Frontal cortex (tissue), 2 donors: ENCODE measurements around the genes SLC43A3, TIMM10, OR5B17 and OR5B21.

- RAMPAGE, long total RNA = no peak
These were observed 35.7 kb downstream of the TNKS1BP1 start for GRCh38 chr11:57288698-57289760.

DNA sequence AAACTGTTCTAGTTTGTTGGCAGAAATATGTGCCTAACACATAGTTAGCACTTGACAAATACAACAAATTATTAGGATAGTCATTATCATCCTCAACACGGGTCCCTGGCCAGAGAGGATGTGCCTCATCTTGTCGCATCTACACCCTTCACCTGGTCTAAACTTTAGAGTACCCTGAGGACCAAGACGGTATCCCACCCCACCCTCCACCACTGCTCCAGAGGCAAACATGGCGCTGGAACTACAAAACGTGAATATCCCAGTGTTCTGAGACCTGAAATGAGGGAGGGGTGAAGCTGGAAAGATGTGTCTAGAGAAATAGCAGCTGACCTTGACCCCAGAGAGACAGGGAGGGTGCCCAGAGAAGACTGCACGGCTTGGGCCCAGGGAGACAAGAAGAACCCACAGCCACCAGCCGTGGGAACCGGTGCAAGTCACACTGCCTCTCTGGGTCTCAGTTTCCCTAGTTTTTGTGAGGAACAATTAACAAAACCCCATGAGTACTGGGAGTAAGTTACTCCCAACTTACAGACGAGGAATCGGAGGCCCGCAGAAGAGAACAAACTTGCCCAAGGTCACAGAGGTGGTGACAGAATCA, 19.4 kb downstream of the TNKS1BP1 start:
- RAMPAGE, long total RNA = no peak

GRCh38 chr11:57325514-57326608, 1.1 kb upstream of the TNKS1BP1 start:
- RAMPAGE, long total RNA = no peak

DNA sequence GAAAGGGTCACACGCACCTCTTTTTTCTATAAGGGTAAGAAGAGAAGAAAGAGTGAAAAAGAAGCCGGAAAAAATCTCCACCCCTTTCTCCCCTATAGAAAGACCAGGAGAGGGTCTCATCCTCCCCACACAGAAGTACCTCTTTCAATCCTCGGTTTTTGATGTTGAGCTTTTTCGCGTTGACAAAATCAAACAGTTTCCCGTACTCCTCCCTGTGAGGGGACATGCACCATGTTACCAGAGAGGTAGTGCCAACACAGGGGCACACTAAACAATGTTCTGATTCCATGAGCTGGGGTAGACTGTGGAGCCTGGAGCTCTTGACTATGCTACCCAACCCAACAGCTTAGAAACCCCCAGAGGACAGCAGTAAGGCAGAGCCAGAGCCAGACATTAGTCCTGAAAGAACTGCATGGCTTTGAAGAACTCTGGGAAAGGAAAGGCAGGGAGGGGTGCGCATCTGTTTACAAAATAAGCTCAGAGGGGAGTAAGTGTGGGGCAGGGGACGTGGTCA, 4.9 kb downstream of the SSRP1 start:
- RAMPAGE, long total RNA = no peak

- RAMPAGE, long total RNA = no peak
These were observed 6.3 kb downstream of the SLC43A3 start for GRCh38 chr11:57420477-57421124.

DNA sequence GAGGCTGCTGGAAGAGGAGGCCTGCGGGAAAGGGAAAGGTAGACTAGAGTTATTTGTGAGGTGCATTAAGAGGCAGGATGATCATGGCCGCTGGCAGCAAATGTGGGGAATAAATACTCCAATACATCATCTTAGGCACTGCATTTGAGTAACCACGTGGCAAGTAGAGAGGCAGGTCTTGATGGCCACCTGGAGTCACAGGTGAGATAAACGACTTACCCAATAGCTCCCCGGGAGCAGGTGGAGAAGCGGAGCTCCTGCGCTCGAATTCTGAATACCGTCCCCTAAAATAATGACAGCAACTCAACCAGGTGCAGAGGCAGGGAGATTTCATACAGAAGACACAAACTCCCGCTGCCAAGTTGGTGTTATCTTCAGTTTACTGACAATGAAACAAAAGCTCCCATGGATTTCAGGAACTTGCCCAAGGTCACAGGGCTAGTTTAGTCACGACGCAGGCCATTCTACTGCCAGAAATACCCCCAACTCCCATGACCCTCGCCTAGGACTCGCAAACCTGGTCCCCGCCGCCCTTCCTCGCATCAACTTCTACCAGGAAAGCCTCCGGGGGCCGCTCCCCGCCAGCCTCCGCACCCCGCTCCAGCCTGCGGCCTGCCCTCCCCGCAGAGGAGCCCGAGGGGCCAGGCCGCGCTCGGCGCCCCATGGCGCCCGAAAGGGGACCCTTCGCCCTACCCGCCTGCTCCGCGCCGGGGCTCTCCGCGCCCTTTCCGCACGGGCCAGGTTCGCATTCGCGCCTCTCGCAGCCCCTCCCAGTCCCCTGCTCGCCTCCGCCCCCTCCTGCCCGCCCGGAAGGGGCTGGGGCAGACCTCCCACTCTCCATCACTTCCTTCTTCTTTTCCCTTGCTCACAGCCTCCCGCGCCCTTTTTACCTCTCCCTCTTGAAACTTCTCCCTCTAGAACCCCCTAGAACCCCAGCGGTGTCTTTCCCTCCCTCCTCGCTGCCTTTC, at the start of gene SLC43A3:
Gene SLC43A3 (minus strand): TSS at position 753 of the 968 bp plus-strand sequence.
- RAMPAGE, long total RNA = no peak

DNA sequence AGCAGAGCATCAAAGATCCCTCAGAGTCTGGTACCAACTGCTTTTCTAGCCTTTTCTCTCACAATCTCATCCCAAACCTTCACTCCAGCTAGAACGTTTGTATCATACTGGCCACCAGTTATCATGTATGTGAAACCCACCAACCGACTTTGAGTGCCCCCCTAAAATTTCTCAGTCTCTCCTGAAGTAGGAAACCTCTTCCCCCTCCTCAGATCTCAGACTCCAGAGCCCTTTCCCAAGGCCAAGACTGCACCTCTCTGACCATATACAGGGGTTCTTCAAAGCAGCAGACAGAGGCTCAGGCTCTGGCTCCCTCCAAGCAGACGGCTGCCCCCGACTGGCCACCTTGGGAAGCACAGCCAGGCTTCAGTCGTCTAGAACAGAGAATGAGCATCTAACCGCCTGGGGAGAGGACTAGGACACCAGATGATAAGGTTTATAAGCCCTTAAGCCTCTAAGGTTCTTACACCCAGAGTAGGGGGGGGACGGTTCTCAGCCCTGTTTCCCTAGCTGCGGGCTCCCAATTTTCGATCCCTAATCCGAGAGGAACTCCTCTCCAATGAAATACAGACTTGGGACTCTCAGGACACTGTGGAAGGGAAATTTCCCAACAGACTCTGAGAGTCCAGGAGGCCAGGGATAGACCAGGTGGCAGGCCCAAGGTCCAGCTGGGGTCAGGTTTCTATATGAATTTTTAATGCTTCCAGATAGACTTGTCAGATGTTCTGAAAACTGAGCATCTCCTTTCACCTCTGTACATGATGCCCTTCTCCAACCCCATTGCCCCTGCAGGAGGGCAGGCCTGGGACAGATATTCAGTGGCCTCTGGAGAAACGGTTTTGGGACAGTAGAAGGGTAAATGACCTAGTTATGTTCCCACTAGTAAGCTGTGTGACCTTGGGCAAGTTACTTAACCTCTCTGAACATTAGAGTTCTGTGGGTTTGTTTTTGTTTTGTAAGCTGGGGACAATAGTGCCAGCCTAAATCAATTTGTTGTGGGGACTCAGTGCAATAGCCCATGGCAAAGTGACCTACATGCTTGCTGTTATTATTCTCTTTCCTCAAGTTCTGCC, 20.2 kb downstream of the RTN4RL2 start:
- RAMPAGE, long total RNA = no peak

DNA sequence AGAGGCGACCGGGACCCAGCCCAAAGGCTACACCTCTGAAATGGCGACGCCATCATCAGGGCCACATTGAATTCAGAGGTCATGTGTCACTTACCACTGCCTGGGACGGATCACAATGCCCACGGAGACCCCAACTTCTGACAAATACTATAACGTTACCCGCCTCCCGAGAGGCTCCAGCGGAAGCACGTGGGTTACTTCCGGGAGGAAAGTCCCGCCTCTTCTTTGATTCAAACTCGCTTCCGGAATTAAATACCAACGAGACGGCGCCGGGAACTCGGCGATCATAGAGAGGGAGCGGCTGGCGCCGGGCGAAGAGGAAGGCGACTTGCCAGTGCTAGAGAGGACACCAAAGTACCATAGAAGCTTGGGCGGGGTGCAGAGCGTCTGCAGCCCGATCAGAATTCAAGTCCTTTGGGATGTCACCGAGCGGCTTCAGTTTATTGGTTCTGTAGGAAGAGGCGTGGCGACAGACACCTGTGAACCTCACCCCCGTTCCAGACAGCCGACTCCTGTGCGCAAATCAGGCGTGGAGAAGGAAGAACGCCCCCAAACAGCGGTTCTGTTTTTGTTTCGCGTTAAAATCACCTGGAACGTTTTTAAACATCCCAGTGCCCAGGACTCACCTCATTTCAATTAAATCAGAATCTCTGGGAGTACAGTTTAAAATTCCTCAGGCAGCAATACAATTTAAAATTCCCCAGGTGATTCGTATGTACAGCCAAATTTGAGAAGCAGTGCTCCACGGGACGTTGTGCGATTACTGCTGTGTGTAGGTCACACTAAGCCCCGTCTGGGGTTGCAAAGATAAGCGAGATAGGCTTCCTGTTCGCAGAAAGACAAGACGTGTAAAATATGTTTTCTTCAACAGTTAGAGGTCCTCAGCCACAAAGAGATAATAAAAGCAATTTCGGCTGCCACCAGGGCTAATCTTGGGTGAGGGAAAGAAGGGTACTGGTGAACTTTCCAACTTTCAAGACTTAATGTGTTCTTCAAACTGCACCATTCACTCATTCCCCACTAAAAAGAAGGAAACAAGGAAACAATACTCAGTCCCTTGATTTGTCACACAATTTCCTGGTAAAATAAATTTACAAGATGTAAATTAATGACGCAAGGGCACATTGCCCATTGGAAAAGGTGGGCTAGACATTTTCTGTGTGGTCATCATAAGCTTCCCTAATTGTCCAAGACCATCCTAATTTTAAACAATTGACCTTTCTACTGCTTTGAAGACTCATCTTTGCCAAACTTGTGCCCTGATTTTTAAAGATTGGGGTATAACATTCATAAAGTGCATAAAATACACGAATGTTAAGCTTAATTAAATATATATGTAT, at the start of gene TIMM10:
Gene TIMM10 (minus strand): TSS at position 191 of the 1,340 bp plus-strand sequence.
- RAMPAGE, long total RNA = start-site peak on the minus strand centred at position 173 of the sequence, 39 bp wide, 610 and 82 reads in 2 replicates

DNA sequence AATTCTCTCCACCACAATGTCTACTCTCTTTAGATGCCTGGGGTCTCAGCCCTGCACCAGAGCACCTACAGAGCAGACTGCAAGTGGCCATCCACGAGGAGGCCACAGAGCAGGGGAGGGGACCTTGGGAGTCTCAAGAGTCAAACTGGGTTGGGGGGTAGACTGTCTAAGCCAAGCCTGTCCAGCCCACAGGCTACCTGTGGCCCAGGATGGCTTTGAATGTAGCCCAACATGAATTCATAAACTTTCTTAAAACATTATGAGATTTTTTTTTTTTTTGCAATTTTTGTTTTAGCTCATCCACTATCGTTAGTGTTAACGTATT, 333 bp downstream of the SMTNL1 start:
- RAMPAGE, long total RNA = no peak

DNA sequence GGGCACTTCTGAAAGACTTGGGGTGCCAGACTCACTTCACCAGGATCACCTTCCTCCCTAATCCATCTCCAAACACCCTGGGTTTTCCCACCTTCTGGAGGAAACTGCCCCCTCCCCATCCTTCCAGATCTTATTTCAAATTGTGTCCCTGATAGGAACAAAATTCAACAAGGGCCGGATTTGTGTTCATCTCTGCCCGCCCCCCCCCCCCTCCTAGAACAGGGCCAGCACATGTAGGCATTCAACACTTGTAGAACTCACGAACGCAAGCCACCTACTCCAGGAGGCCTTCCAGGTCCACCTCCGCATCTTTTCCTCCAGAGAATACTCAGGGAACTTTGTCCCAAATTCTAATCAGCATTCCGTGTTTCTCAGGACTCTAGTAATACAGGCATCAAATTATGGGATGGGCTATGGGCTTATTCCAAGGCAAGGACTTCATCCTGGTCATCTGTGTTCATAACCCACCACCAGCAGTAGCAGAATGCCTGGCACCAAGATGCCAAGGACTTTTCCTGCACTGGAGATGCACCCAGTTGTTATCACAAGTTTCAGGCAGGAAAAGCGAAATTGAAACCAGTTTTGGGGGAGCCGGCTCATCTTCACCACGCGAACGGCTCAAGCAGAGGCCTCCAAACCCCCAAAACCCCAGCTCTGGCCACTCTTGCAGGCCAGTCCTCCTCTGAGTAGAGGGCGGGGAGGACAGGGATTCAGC, 566 bp downstream of the UBE2L6 start:
- RAMPAGE, long total RNA = no peak

DNA sequence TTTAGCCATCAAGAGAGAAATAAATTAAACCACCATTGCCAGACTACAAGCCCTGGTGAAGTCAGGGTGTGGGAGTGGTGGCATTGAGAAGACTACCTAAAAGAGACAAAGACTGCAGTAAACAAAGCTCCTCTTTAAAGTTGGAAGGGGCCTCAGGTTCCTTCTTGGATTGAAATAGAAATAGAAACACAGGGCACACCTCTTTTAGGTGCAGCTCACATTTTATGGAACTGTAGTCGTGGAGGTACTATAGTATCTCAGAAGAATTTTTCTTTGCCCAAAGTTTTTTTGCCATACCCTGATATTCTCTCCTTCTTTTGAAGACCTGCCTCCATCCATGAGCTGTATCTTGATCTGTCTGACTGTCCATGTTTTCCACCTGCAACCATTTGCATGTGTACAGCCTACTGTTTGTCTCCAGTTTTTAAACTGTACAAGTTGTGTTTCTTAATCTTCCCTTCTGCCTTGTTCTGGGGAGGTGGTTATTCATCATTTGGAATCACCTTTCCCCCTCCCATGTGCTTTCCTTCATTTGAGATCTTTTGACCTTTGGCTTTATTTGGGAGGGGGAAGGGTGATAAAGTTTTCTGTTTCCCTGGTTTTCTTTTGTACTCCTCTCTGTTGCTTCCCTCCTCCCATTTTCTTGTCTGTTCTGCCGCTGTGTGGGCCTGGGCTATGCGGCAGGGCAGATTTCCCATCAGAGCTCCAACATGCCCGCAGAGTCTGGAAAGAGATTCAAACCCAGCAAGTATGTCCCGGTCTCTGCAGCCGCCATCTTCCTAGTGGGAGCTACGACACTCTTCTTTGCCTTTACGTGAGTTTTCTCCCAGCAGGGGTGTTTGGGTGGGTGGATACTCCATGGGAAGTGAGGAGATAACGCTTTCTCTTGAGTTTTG, 4.7 kb downstream of the ZDHHC5 start:
- RAMPAGE, long total RNA = no peak

DNA sequence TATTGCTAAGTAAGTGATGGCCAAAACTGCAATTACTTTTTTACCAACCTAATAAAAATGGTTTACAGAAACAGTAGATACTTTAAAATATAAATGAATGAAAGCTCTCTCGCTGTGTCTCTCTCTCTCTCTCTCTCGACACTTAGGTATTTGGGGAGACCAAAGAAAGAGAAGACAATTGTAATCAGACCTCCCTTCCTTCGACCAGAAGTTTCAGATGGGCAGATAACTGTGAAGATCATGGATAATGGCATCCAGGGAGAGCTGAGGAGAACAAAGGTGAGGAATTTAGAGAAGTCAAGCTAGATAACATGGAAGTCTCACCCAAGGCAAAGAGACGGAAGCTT, 18.4 kb downstream of the MED19 start:
- RAMPAGE, long total RNA = no peak

GRCh38 chr11:57735620-57736322, 5.5 kb upstream of the SELENOH start:
- RAMPAGE, long total RNA = no peak

DNA sequence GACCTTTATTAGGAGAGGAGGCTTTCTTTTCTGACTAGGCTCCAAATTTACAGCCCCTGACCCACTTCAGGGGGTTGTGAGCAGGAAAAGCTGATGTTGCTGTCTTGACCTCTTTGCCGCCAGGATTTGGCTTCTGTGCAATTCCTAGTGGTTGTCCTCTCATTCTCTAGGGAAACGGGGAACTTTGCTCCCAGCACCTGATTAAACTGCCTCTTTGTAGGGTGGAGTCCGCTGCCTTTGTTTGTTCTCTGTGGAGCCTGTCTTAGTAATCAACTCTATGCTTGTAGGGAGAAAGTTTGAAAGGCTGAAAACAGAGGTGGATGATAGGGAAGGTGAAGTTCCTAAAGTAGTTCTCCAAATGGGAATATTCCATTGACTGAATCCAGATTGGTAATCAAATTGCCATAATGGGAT, 16.4 kb downstream of the CTNND1 start:
- RAMPAGE, long total RNA = no peak

GRCh38 chr11:57820986-57821578, 59.5 kb downstream of the CTNND1 start:
- RAMPAGE, long total RNA = no peak

DNA sequence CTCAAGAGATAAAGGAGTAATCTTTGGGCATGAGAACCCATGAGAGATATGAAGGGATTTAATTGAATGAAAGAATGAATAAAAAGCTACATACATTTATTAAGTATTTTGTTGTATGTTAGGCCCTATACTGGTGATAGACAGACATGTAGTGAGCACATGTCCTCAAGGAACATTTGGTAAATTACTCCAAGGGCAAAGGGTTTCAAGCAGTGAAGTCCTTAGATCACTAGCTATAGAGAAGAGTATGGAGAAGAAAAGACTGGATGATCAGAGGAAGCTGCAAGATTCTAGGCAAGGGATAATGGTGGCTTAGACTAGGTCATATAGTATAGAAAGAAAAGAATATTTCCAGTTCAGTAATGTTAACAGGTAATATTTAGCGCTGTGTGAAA, 64.4 kb downstream of the CTNND1 start:
- RAMPAGE, long total RNA = no peak

- RAMPAGE, long total RNA = no peak
These were observed 113.4 kb downstream of the CTNND1 start for GRCh38 chr11:57875000-57875486.

DNA sequence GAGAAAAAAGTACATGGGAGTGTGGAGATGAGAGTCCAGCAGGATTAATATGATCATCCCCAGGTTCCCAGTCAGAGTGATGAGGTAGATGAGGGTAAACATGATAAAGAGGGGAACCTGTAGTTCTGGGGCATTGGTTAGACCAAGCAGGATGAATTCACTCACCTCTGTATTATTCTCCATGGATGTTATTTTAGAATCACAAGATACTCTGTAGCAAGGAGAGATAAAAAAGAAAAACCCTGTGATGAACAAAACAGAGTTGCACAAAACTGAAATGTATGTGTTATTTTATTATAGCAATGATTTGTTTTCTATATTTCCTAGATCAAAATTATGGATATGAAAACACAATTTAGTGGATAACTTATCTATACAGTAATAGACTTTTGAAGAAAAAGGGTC, at the start of gene OR5B17:
Gene OR5B17 (minus strand): TSS at position 183 of the 405 bp plus-strand sequence.
- RAMPAGE, long total RNA = no peak

DNA sequence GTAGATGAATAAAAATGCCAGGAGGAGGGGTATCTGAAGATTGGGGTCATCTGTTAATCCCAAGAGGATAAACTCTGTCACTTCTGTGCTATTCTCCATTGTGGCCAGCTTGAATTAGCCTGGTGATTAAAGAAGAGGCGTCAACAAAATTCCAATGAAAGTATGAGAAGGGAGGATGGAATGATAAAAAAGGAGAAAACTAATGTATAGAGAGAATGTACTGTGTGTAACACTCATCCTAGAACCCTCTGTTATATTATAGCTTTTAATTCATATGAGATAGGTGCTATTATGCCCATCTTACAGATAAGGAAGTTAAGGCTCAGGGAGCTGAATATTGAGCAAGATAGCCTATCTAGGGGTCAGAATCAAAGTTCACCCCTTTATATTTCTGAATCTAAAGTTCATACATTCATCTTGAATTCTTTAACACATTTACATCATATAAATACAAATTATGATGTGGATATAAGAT, at the start of gene OR5B21:
Gene OR5B21 (minus strand): TSS at position 99 of the 475 bp plus-strand sequence.
- RAMPAGE, long total RNA = no peak

DNA sequence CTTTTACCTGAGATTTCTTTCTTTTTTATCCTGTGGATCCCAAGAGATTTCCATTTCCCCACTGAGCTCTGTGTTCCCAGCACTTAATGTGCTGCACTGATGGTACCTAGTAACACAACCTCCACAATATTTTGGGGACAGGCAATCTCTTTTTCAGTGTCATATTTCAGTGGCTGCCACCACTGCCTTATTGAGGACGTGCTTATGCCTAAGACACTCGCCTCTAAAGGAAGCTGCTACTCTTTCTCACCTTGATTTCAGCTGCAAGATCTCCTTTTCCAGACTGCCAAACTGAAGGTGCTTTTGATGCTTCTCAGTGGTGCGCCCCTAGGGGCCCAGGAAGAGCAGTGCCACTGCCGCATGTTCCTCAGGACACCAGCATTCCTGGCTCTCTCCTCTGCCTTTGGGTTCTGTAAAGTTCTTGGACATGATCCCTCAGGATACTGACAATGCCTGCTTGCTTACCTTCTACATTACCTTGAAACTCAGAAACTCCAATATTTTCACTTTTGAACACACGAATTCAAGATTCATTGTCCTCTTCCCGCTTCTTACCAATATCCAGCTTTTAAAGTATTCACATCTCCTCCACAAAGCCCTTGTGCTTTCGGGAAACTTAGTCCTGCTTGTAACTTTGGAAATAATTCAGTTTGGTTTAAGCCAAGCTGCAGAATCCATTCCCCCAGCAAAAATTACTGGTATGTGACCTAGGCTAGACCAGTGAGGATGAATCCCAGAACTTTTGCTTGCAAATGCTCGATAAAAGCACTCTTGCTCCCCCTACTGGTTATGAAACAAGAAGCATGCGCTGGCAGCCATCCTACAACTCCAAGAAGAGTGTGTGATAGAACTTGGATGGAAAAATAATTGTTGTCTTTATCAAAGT, 16.3 kb upstream of the OR5B21 start:
- RAMPAGE, long total RNA = no peak